HT-29 (cell line): ENCODE measurements around the genes BET1L, SIRT3 and TMEM80.

DNA sequence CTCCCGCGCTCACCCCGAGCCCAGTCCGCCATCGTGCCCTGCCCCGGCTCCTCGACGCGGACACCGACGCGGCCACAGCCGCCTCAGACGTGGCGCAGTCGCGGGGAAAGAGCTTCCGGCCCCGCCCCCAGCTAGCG lies at the start of gene BET1L:
Gene BET1L, minus strand, starts transcription at position 110 of the 137 bp plus-strand sequence.
- RAMPAGE, long total RNA, result no peak

GRCh38 chr11:209553-210156 lies 2.1 kb downstream of the RIC8A start:
- RAMPAGE, long total RNA, result no peak

GRCh38 chr11:215418-216358 lies 8.2 kb downstream of the RIC8A start:
- RAMPAGE, long total RNA, result no peak

DNA sequence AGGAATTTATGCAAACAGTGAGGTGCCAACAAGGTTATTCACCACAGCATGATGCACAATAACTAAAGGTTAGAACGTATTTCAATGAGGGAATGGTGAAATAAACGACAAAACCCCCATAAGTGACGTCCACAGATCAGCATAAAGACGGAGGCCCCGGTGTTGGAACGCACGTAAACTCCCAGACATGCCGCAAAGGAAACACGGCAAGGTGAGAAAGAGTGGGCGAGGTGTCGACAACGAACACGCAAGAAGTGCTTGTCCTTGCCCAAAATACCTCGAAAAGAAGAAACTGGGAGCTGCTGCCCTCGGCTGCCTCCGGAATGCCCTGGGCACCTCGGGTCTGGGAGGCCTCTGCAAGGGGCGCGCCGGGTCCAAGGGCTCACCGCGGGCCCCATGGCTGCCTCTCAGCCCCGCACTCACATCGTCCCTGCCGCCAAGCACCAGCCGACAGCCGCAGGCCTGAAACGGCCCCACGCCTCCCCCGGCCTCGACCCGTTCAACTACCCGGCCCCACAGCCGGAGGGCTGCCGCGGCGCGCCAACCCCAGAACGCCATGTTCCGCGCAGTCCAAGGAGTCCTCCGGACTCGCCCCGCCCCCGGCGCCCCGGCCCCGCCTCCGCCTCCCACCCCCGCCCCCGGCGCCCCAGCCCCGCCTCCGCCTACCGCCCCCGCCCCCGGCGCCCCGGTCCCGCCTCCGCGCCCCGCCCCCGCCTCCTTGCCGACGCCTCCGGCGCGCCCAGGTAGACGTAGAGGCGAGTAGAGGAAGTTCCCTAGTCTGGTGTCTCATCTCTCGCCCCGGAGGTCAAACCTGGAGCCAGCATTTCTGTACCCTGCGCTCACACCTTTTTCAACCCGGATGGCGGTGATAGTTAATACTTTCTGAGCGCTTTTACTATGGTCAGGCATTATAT lies at the start of gene SIRT3:
Gene SIRT3, minus strand, starts transcription at position 572 of the 914 bp plus-strand sequence.
- RAMPAGE, long total RNA, result no peak

DNA sequence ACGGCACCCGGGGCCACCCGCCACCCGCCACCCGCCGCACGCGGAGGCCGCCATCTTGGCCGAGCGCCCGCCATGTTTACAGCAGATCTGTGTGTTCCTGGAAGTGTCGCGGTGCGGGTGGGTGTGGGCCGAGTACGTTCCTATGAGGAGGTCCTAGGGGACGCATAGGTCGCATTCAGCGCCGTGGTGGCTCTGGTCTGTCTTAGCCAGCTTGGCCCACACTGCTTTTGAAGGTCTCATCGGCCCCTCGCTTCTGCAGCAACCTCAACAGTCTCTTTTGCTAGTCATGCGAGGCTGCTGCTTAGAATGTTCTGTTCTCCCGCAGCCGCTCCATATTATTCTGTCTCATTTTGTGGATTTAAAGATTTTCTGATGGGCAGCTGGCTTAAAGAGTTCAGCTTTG lies 3.3 kb upstream of the IFITM2 start:
- RAMPAGE, long total RNA, result no peak

GRCh38 chr11:308785-309024 lies 1.1 kb downstream of the IFITM2 start:
- RAMPAGE, long total RNA, result no peak

DNA sequence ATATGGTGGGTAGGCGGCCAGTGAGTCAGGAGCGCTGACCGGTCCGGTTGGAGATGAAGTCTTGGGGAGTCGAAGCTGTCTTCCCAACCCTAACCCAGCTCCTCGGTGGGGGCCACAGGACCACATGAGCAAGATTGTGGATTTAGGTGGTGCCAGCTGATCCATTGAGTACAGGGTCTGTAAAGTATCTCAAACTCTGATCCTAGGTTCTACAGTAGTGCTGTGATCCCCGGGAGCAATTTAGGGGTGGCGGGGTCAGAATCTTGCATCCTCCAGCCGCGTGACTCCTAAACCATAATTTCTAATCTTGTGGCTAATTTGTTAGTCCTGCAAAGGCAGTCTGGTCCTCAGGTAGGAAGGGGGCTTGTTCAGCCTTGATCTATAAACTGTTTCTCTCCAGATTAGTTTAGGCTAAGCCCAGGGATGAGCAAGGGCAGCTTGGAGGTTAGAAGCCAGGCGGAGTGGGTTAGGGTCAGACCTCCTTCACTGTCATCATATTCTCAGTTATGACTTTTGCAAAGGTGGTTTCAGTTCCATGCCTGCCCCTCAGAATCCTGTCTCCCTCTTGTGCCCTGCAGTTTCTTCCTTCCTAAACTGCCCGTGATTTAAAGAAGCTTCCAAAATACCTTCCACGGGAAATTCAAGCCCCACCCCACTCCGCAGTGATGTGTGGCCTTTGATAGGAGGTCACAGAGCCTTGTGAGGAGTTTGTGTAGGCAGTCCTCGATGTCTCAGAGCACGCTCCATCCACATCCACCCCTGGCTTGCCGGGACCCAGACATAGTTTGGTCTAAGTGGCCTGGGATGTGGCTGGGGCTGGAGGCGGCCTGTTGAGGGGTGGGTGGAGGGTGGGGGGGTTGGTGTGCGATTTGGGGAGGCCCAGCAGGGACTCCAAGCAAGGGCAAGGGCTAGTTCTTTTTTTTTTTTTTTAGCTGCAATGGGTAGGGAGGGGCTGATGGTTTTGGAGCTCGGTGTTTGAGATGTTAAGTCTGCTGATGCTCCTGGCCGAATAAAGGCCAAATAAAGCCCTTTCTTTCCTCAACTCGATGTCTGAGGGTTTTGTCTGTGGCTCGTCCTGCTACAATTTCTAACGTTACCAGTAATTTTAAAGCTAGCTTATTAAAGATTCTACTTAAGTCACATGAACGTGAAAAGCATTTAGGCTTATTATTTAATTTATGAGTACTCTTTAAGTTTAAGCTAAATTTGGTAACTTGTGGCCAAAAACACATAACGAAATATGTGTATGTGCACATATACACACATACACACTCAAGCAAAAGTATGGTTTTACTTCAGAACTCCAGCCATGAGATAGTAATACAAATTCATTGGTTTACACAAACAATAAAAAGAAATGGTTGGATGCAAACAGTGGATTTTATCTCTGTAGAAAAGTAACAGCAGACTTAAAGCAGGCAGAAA lies 1.6 kb upstream of the IFITM1 start:
- RAMPAGE, long total RNA, result no peak

GRCh38 chr11:341376-341747 lies 20.7 kb upstream of the IFITM3 start:
- RAMPAGE, long total RNA, result no peak

DNA sequence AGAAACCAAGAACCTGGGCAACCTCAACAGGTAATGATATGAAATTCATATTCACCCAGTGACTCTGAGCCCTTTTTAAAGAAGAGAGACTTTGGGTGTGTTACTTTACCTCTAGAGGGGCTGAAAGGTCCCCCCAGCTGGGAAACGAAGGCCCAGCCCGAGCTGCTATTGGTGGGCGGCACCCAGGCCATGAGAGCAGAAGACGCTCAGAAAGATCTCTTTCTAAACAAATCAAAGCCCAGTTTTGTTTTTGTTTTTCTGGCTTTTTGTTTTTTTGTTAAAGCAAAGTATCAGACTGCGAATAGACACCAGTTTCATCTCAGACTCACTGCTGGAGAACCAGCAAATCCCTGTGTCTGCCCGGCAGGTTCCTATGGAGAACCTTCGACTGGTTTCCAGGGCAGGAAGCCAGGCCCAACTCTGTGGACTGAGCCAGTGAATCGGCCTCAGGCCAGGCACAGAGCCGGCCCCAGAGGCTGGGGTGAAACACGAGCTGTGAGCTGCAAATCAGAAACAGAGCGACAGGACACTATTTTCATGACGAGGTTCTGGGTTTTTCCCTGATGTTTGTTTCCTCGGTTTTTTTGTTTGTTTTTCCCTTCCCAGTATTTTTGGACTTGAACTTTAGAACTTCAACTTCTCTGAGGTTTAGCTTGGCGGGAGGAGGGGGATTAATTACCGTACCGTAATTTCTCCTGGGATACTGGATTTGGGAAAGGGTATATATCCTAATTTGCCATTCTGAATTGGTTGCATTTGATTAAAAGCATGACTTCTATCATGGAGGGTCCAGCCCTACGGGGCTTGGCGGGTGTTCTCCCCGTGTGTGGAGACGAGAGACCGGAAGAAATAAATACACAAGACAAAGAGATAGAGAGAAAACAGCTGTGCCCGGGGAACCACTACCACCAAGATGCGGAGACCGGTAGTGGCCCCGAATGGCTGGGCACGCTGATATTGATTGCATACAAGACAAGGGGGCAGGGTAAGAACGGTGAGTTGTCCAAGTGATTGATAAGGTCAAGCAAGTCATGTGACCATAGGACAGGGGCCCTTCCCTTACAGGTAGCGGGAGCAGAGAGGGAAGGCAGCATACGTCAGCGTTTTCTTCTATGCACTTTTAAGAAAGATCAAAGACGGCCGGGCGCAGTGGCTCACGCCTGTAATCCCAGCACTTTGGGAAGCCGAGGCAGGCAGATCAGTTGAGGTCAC lies 15.8 kb upstream of the B4GALNT4 start:
- RAMPAGE, long total RNA, result no peak

- RAMPAGE, long total RNA, result no peak
Measured at GRCh38 chr11:394455-395133, 585 bp downstream of the PKP3 start.

DNA sequence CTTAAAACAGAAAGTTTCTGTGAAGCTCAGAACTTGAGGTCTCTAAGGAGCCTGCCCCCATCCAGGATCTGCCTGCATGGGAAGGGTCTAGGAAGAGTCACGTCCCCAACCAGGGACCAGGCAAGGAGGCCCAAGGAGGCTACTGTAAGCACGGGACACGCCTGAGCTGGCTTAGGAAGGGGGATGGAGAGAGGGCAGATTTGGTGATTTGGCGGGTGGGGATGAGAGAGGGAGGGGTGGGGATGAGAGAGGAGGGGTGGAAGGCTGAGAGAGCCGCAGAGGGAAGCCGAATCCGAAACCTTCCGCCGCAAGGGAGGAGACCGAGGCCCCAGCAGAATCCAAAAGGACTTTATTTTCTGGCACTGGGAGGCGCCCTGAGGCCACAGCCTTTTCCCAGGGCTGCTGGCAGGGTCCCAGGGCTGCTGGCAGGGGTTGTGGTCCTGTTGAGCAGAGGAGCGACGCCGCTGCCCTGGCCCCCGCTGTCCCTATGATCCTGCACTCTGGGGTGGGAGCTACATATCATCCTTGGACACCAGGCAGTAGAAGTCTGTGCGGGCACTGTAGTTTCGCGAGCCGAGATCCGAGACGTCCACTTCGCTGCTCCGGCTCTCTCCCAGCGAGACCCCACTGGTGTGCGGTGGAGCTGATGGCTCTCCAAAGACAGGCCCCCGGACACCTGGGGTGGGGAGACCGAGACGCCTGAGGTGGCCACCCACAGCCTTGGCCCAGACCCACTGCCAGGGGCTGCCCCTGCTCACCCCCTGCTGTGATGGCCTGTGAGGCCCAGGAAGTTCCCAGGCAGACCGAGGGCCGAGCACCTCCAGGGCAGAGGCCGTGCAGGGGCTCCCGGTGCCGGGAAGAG lies 9.2 kb downstream of the SIGIRR start:
- RAMPAGE, long total RNA, result no peak

- RAMPAGE, long total RNA, result no peak
Measured at GRCh38 chr11:416120-416724, 1.4 kb upstream of the SIGIRR start.

DNA sequence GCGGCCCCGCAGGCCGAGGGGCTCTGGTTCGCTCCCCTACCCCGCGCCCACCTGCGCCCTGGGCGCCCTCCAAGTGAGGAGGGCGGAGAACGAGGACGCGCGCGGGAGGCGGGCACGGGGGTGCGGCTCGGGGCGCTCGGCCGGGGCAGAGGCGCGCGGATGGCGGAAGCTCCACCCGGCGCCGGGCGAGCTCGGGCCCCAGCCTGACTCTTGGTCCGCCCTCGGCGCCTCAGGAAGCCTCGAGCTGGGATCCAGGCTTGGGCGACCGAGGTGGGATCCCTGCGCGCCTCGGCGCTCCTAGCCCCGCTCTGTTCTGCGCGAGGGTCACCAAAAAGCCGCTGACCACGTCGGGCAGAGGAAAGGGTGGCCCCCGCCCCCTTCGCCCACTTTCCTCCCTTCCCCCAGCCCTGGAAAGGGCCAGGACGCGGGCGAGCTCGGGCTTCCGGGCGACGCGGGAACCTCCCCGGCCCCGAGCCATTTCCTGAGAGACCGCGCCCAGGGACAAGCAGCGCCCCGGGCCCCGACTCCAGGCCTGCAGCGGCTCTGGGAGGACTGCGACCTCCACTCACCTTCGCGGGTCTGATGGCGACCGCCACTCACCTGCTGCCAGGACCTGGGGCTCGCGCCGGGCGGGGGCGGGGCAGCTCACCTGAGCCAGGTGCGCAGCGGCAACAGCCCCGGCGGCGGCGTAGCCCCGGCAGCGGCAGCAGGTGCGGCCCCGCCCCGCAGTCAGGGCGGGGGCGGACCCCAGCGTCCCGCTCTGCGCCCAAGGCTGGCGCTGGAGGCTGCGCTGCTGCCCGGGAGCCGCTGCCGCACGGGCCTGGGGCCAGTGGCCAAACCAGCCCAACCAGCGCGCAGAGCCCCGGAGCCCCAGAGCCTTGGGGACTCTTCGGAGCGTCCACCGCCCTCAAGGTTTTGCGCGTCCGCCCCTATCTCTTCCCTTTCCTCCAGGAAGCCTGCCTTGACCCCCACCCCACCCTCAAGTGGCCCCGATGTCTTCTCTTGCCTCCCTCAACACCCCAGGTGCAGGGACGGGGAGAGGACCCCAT lies 2.2 kb upstream of the SIGIRR start:
- RAMPAGE, long total RNA, result no peak

DNA sequence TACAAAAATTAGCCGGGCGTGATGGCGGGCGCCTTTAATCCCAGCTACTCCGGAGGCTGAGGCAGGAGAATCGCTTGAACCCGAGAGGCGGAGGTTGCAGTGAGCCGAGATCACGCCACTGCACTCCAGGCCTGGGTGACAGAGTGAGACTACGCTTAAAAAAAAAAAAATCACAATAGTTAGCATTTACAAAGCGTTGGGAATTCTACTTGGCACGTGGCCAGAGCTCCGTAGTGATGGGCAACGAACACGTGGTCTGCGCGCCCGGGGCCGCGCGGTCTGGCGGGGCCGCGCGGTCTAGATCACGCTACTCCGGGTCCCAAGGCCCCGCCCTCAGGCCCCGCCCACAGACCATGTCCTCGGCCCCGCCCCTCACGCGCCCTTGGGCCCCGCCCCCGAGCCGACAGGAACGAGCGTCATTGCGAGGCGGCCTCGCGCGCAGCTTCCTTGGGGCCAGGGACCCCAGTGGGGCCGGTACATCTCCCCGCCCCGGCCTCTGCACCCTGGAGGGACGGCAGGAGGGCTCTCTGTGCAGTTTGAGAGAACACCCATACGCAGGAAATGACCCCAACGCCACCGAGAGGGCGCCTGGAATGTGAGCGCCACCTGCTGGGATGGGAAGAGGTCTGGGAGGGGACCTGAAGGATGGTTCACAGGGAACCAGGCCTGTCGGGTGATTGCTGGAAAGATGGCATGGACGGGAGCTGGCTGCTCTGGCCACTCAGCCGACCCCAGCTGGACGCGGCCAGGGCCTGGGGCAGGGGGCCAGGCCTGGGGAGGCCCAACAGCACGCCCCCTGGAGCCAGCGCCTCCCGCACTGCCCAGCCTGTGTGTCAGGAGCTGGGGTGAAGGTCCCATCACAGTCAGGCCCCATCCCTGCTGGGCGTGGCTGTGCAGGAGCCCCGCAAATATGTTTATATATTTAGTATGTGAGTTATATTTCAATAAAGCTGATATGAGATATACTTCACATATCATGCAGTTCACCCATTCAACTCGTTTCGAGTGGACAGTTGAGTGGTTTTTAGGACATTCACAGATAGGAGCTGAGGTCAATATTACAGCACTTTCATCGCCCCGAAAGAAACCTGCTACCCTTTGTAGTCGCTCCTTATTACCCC lies 1.9 kb upstream of the PTDSS2 start:
- RAMPAGE, long total RNA, result no peak

DNA sequence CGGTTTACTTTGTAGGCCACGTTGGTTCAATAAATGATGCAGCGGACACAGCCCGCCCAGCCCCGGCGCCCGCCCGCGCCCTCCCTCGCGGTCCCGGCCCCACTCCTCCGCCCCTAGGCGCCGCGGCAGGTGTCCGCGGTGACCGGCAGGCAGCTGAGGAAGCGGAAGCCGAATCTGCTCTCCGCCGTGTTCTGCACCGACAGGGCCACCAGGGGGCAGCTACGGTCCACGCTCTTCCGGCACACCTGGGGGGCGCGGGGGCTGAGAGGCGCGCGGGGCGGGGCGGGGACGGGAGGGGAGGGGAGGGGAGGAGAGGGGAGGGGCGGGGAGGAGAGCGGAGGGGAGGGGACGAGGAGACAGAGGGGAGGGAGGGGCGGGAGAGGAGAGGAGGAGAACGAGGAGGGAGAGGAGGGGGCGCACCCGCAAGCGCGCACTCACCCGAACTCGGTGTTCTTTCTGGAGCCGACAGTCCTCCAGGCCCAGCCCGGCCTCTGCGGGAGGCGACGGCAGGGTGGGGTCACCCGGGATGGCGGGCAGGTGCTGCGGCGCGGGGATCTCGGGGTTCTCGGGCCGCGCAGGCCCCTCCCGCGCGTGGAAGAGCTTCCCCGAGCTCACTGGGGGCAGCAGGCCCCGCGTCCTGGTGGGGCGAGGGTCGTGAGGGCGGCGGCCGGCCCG lies 5.5 kb downstream of the LMNTD2 start:
- RAMPAGE, long total RNA, result no peak

DNA sequence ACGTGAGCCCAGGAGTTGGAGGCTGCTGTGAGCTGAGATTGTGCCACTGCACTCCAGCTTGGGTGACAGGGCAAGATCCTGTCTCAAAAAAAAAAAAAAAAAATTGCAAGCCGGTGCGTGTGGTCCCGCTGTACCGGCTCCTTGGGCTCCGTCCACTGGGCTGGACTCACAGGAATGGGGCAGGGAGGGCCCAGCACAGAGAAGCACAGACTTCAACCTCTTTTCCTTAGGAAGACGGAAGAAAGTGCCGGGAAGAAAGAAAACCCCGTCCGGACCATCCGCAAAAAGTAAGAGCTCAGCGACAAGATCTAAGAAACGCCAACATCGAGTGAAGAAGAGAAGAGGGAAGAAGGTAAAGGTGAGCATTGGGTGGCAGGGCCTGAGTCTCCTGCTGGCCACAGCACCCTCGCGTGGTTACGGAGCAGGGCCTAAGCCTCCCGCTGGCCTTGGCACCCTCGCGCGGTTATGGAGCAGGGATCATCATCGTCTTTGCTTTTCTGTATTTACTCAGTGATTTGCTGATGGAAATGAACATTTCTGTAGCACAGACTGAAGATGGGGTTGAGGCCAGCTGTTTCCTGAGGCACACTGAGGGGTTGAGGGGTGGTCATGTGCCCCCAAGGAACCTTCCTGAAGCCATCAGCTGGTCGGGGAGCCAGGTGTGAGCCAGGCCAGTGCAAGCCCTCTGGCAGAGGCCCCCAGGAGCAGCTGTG lies 14.2 kb downstream of the IRF7 start:
- RAMPAGE, long total RNA, result no peak

- RAMPAGE, long total RNA, result no peak
Measured at GRCh38 chr11:623962-624353, 797 bp downstream of the CDHR5 start.

DNA sequence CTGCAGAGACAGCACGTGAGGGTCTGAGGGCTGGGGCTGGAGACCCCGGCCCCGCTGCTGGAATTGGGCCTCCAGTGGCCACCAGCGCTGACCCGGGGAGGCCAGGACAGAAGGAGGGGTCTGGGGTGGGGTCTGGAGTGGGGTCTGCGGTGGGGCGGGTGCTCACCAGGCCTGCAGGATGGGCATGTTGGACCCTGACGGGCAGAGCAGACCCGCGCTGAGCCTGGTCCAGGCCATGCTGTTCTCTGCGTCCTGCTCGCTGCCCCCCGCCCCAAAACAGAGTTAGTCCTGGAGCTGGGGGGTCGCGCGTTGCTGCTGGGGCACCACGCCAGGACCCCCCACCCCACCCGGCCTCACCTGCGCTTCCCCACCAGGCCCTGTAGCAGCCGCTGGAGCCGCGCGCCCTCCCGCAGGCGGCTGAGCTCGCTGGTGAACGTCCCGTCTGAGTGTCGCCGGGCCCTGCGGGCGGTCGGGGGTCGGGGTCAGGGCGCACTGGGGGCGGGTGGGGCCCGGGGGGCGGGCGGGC lies 387 bp downstream of the SCT start:
- RAMPAGE, long total RNA, result no peak

- RAMPAGE, long total RNA, result no peak
Measured at GRCh38 chr11:695473-696423, at the start of gene TMEM80. Gene TMEM80, plus strand, starts transcription at chr11:695816.

DNA sequence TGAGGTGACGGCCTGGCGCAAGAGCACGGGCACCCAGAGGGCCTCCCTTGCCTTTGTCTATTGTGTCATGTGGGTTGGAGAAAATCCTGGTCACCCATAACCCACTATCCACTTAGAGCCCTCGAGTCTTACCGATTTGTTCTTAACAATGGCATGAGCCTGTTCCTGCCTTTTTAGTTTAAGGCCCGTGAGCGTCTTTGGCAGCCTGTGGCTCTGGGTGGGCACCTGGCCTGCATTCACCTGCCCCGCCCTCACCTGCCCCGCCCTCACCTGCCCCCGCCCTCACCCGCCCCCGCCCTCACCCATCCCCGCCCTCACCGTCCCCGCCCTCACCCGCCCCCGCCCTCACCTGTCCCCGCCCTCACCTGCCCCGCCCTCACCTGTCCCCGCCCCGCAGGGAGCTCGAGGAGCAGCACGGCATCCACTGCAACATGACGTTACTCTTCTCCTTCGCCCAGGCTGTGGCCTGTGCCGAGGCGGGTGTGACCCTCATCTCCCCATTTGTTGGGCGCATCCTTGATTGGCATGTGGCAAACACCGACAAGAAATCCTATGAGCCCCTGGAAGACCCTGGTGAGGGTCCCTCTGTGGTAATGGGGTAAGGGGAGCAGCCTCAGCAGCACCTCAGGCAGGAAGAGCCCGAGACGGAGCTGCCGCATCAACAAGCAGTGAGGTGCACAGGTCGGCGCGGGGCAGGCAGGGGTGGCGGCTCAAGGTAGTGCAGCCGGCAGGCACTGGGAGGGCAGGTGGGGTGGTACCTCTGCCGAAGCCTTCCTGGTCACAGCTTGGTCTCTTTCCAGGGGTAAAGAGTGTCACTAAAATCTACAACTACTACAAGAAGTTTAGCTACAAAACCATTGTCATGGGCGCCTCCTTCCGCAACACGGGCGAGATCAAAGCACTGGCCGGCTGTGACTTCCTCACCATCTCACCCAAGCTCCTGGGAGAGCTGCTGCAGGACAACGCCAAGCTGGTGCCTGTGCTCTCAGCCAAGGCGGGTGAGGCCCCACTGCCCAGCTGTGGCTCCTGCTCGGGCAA lies 14.0 kb downstream of the GATD1 start:
- RAMPAGE, long total RNA, result no peak